SUDHL5 (cell line): ENCODE measurements around a stretch of chr1.

GRCh38 chr1:8986062-8986642 is 40.1 kb downstream of the SLC2A7 start:
- PRO-cap: no peak

GRCh38 chr1:9029192-9029624 is 3.0 kb upstream of the SLC2A7 start:
- PRO-cap: no peak

GRCh38 chr1:9037443-9037950 is 11.3 kb upstream of the SLC2A7 start:
- PRO-cap: no peak

DNA sequence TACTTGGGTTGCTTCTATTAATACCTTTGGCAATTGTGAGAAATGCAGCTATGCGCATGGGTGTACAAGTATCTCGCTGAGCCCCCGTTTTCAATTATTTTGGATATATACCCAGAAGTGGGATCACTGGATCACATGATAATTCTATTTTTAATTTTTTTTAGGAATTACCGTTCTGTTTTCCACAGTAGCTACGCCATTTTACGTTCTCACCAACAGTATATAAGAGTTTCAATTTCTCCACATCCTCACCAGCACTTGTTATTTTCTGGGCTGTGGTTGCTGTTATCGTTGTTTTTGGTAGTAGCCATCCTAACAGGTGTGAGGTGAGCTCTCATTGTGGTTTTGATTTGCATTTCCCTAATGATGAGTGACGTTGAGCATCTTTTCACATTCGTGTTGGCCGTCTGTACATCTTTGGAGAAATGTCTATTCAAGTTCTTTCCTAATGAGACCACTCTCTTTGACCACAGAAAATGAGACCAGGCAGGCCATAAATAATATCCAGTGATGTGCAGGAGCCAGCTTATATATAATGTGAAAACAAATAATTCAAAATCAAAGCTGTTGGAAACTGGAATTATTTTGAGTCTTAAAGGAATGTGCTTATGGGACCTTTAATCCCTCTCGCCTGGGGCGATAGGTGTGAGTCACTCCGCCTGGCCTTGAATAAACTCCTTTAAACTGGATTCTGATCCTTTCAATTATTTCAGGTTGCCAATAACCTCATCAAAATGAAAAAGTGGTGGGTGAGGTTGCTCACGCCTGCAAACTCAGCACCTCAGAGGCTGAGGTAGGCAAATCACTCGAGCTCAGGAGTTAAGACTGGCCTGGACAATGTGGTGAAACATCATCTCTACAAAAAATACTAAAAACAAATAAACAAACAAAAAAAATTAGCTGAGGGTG is 11.0 kb upstream of the SLC2A5 start:
- PRO-cap: bidirectional peak, plus-strand start at position 397 of the sequence, minus-strand start at position 270 of the sequence; bidirectional peak, plus-strand start at position 822 of the sequence, minus-strand start at position 827 of the sequence

DNA sequence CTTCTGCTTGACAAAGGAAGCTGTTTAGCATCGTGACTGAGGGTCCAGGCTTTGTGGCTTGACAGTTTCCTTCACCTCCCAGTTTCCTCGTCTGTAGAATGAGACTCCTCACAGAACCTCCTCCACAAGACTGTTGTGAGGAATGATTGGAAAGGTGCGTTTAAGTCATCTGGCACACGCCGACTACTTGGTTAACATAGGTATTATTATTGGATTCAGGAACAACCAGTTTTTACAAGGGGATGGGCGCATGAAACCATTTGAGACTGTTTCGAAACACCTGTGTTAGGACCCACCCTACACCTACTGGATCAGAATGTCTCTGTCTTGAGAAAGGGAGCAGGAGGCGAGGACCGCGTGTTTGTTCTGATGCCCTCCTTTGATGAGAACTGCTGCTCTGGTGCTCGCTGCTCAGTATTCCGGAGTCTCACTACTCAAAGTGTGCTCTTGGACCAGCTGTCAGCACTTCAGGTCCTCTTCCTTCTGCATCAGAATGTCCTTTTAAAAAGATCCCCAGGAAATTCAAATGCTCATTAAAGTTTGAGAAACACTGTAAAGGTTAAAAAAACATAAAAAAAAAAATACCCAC is 7.3 kb downstream of the H6PD start:
- PRO-cap: no peak

DNA sequence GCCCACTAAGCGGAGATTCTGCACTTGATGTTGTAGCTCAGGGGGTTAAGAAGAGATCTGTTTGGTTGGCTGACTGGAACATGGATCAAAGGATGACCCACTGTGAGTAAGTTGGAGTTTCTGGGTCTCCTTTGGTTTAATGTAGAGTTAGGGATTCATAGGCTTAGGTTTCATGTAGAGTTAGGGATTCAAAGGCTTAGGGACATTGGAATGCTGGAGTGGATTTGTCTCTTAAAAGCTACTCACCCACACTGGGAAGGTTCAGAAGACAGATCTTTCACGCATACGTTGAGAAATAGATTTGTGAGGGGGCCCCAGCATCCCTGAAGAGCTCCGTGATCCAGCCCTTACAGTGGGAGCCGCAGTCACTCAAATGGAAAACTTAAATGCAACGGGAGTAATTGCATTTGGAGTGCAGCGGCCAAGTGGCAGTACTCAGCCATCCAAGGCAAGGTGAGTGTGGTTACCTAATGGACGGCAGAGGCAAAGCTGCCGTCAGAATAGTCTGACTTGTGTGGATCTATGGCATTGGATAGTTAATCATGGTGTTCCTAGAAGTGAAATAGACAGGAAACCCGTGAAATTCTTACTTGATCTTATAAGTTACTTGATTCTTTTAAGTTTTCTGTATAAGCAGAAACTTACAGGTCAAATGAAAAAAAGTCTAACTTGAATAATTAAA is 5.1 kb downstream of the SPSB1 start:
- PRO-cap: no peak

DNA sequence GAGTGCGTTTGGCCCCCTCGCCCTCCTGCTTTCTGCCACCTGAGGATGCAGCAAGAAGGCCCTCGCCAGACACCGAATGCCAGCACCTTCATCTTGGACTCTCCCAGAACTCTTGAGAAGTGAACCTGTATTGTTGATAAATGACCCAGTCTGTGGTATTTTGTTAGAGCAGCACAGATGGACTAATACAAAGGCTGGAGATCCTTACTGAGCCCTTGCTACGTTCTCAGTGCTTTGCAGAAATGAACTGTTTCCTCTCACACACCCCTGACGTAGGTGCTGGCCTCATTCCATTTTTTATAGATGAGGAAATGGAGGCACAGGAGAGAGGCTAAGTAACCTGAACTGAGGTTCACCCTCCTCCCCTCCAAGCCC is 101.9 kb upstream of the SLC25A33 start:
- PRO-cap: no peak

GRCh38 chr1:9476596-9477124 is 62.6 kb upstream of the SLC25A33 start:
- PRO-cap: no peak

DNA sequence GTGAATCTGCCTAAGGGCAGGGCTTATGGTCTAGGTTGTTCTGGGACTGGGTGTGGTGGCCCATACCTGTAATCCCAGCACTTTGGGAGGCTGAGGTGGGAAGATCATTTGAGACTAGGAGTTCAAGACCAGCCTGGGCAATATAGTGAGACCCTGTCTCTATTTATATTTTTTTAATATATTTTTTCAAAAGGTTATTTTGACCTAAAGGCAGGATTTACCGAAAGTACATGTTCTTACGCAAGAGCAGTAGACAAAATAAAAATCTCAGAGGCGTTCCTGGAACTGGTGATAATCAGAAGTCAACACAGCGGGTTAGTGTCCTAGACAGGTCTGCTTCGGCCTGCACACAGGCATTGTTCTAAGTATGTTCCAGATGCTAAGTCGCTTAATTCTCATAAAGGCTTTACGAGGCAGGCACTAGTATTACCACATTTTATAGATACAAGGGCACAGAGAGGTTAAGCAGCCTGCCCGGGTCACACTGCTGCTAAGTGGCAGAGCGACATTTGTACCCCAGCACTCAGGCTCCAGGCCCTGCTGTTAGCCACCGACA is 56.9 kb upstream of the SLC25A33 start:
- PRO-cap: no peak

DNA sequence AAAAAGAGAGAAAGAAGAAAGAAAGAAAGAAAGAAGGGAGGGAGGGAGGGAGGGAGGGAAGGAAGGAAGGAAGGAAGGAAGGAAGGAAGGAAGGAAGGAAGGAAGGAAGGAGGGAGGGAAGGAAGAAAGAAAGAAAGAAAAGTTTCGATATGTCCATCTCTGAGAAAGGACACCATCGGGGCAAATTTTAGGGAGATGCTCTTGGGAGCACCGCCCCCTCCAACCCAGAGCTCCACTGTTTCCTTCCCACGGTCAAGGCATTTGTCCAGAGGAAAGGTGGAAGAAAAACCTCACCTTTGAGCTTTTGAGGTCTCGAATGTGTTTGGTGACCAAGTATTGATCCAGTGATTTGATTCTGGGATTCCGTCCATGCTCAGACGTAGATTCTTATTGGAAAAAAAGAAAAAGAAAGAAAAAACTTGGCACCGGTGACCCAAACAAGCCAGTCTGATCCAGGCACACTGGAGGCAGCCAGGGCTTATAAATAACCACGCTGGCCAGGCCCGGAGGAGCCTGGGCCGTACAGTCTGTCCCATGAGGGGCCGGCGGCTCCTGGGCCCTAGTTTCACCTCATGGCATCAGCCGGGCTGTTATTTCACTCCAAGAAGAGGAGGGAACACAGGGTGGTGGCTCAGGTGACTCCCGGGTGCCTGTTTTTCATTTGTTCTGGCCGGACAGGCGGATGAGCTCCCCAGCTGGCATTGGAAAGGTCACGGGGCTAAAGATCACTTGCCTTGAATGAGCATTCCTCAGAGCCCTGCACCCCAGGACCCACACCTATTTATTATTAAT is 36.1 kb upstream of the SLC25A33 start:
- PRO-cap: no peak

GRCh38 chr1:9539135-9539313 is 241 bp upstream of the SLC25A33 start:
- PRO-cap: bidirectional peak, plus-strand start at chr1:9539489, minus-strand start at chr1:9539232

GRCh38 chr1:9615062-9615354 is 26.3 kb downstream of the TMEM201 start:
- PRO-cap: no peak

DNA sequence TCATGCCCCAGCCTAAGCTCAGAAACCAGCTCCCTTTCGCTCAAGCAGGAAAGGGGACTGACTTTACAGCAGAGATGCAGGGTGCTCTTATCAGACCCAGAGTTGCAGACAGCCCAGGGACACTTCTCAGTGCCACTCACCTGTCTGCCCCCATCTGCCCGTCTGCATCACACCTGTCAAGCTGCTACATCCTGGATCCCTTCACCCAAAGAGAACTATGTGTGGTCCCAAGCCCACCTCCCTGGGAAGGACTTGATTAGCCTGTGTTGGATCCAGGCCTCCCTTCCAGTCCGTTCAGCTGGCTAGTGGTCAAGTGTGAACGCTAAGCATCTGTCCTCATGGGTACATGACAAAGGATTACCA is 20.6 kb upstream of the PIK3CD start:
- PRO-cap: no peak

DNA sequence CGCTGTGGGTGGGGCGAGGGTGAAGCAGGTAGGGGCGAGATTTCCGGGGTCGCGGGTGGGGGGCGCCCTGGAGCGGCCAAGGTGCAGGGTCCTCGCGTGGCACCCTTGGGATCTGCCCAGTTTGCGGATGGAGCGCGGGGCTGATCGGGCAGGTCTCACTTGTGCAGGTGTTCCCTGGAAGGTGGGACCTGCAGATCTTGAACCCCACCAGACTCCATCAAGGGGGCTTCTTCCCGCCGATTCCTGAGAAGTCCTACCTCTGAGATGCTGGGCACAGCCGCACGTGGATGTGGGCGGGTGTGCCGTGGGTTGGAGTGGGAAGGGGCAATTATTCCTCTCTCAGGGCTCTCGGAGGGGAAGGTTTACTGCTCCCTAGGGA is 1.3 kb downstream of the PIK3CD start:
- PRO-cap: unidirectional peak, plus-strand start at position 119 of the sequence

DNA sequence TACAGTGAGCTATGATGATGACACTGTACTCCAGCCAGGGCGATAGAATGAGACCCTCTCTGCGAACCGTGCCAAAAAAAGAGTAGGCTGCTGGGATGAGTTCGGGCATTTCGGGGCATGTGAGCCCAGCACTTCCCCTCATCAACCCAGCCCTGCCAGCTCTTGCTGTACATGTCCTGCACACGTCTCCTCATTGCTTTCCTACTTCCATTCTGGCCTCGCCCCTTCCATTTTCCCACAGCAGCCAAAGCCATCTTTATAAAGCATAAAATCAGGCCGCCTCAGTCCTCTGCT is 47.6 kb downstream of the PIK3CD start:
- PRO-cap: no peak

- PRO-cap: no peak
These were observed 329 bp upstream of the UBE4B start for GRCh38 chr1:10032385-10032873.

GRCh38 chr1:10180421-10180869 is 29.9 kb upstream of the KIF1B start:
- PRO-cap: no peak

DNA sequence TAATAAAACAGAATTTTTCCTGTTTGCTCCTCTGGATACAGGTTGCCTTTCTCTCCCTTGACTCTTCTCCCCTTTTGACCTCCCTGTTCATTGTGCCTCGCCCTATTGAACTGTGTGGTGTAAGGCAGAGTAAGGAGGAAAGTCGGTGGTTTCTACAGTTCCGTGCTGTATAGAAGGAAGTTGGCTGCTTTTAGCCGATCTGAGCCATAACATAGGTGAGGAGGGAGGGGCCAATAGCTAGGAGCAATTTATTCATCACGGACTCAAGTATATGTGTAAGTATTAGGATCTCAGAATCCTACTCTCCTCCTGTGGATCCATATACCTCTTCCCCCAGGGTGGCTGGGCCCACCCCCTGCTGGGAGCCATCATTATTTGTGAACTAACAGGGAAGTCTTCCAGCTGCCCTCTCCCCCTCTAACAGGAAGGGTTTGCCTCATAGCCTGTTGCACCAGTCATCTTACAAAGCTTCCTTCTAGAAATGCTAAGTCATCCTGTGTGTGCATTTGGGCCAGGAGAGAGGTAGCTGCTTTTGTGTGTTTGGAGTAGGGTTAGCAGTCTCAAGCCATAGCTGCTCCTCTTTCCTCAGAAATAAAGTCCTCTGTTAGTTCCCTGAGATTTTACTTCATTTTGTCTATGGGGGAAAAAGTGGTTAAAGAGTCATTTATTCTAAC is 15.0 kb upstream of the CENPS start:
- PRO-cap: no peak

GRCh38 chr1:10471791-10472141 is 563 bp downstream of the DFFA start:
- PRO-cap: no peak

DNA sequence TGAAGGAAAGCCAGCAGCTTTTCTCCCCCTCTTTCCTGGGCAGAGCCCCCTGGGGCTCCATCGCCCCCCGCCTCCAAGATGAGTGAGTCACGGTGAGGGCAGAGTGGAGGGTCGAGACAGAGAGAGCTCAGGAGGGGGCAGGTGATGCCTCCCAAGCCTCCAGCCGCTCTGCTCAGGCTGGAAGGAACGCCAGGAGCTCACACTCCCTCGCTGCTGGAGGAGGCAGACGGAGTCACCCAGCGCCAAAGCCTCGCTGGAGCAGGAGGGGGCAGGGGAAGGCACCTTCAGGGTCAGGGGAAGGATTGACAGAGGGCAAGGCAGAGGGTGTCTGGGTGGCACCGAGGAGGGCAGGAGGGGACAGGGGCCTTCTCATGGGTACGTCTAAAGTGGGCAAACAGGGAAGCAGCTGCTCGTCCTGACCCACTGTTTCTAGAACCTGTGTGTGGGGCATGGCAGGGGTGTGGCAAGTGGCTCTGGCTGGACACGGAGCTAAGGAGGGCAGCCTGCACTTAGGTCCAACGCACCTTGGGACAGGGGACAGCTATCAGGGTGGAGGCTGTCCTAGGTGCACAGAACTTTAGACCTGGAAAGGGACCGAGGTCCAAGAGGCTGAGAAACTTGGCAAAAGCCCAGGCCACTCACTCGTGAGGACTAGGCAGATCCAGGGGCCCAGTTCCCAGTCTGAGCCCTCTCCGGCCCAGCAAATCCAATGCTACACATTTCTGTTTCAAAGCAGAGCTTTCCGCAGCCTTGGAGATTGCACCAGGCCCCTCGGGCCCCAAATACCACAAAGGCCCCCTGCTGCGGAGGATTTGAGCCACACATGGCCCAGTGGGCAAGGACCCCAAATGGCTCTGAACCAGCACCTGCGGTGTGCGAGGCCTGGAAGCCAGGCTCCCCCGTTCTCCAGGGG is 119.2 kb downstream of the CASZ1 start:
- PRO-cap: no peak